Measurements from ENCODE around the genes RACGAP1, SMARCD1 and LETMD1.

GRCh38 chr12:49662894-49663721 lies 39.7 kb downstream of the PRPF40B start:
- PRO-cap, 3 experiments = no peak in any of the 3 experiments
- RRBS = no CpG with 5 or more reads among the region's 6 CpGs

DNA sequence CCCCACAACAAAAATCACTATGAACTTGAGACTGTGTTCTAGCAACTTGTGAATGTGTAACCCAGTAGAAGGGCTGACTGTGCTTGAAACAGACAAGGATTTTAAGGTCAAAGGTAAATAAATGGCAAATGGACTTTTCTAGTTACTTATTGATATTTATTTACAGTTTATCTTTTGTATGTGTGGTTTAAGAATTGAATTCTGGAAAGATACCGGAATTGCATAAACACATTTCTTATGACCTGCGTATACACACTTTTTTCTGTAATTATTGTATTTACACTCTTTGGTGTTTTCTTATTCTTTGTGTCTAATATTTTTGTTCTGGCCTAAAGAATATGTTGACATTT lies 1.1 kb downstream of the TMBIM6 start:
- PRO-cap, 3 experiments = no peak in any of the 3 experiments
- RRBS = no CpG with 5 or more reads among the region's 2 CpGs

DNA sequence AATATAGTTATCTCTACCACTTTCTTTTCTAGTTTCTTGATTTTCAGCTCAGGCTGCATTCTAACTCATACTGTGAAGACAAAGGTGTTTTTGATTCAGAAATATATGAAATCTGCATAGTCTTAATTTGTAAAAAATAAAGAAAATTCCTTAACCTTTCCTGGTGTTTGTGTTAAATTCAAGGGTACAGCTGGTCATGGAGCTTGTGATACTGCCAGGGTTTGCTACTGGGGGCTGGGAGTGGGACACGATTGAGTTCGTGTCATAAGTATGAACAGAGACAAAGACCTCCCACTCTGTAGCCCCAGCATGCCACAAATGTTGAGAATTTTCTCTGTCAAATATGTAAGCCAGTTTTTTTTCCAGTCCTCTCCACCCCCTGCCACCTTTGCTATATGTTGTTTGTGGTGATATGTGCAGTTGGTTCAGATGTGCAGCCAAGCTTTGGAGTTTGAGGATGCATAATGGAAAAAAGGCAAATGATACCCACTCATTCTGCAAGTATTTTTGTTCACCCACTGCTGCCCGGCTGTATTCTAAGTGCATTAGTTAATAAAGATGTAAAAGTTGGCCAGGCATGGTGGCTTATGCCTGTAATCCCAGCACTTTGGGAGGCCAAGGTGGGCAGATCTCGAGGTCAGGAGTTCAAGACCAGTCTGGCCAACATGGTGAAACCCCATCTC lies 23.6 kb downstream of the TMBIM6 start:
- PRO-cap, 3 experiments = no peak in any of the 3 experiments
- RRBS = no CpG with 5 or more reads among the region's 4 CpGs

DNA sequence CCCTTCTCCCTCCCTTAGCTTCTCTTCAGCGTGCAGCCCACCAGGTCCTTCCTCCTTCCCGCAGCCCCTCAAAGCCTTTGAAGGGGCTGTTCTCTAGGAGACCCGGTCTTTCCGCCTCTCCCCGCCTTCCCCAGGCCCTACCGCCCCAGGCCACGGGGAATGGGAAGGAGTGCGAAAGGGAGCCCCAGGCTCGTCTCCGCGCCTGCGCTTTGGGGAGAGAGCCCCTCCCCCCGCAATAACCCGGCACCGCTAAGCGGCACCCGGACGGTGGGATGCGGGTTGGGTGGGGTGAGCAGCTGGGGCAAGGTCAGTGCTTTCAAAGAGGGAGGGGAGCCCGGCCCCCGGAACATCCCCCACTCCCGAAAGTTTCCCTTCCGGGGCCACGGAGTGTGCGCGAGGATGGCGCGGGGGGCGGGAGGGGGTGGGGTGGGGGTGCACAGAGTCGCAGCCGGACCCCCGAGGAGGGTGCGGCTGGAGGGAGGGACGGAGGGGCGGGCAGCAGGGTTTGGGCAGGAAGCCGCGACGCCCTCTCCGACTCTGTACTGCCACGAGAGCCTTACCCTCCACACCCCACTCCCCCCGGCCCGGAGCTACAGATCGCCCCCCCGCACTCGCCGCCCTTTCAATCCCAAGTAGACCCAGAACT lies 417 bp downstream of the NCKAP5L start:
- PRO-cap, 3 experiments = peak in 1 of 3 experiments; most common plus-strand start position 385 of the sequence (in 1); most common minus-strand start position 139 of the sequence (in 1)
- RRBS = 1% methylated on average over 11 of the region's 46 CpGs

DNA sequence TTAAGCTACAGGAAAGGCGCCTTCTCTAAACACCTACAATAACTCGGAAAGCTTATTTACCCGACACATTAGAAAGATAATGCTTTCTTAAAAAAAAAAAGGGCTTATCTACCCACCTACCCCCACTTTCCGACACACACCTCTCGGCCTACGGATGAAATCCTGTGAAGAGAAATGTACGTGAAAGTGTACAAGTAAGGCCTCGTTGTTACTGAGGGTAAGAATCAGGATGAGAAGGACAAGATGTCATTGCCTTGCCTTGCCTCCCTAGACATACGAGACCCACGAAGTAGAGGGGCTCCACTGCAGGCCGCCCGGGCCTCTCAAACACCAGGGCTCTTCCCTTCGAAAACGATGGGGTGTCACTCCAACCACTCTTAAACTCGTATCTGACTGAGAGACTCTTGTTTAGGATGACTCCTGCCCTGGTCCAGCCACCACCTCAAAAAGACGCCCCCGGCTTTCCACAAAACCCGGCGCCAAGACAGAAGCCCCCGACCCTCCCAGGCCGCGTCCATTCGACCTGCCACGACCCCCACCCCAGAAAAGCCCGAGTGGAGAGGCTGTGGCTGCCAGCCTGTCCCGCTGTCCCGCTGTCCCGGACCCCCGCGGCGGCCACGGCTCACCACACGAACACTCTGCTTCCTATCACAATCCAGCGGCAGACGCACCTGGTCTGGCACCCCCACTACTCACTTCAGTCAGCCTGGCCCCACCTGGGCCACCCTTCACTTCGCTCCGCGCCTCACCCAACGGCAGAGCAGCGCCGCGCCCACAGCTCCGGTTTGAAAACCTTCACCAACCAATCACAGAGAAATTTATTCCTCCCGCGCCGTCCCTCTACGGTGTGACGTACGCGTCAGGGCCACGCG lies at the start of gene RACGAP1:
TSS of gene RACGAP1 (minus strand) at position 793 of the 872 bp plus-strand sequence.
- PRO-cap, 3 experiments = peak in 2 of 3 experiments; most common minus-strand start position 751 of the sequence (in 2)
- RRBS = 0% methylated on average over 3 of the region's 52 CpGs

DNA sequence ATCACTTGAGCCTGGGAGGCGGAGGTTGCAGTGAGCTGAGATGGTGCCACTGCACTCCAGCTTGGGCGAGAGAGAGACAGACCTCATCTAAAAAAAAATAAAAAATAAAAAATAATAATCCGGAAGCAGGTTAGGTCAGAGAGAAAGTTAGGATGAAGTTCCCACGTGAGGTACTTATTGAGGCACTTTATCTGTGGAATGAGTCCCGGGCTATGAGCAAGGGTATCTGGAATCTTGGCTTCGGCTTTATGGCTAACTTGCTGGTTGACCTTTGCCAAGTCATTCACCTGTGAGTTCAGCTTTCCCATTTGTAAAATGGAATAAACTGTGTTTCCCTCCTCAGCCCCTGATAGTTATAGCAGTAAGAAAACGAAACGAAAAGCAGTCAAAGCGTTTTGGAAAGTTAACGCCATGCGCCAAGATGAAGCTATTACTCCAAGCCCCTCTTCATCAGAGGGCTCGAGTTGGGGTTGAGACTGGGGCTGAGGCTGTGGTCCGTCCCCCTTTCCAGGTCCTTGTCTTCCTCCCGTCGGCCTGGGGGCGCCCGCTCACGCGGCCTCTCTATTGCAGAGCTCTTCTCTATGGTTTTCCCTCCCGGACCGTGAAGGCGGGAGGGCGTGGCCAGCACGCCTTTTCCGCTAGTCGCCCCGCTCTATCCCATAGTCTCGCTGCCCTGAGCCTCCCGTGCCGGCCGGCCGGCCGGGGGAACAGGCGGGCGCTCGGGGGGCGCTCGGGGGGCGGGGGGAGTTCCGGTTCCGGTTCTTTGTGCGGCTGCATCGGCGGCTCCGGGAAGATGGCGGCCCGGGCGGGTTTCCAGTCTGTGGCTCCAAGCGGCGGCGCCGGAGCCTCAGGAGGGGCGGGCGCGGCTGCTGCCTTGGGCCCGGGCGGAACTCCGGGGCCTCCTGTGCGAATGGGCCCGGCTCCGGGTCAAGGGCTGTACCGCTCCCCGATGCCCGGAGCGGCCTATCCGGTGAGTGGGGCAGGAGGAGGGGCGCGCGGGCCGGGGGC lies at the start of gene SMARCD1:
TSS of gene SMARCD1 (plus strand) at position 766 of the 1,008 bp plus-strand sequence.
- PRO-cap, 3 experiments = peak in 3 of 3 experiments; most common plus-strand start position 776 of the sequence (in 2); most common minus-strand start position 536 of the sequence (in 1)
- RRBS = 2% methylated on average over 28 of the region's 70 CpGs

DNA sequence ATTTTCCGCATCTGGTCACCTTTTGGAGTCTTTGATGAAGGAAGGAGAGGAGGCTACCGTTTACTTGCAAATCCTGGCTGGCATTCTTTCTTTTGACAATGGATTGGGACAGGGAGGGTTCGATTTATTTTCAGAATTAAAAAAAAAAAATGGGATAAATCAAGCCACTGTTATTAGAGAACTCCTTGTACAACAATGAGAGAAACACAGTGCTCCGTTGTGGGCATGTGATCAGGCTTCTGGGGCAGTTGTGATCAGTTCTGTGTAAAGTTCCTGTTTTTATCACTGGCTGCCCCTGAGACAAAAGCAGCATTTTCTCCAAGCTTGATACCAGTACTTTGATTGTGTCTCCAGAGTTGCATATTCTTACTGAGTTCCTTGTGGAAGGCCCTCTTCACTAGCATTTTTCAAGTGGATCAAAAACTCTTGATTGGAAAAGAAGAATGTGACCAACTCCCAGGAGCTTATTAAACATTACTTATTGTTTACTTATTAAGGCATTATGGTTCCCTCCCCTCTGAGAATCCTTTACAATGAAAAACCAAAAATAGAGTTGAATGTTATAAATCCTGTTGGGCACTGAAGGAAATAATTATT lies 1.2 kb downstream of the DIP2B start:
- PRO-cap, 3 experiments = no peak in any of the 3 experiments
- RRBS = no CpG with 5 or more reads among the region's 4 CpGs

GRCh38 chr12:50597405-50597904 lies 92.7 kb downstream of the DIP2B start:
- PRO-cap, 3 experiments = no peak in any of the 3 experiments
- RRBS = no CpG with 5 or more reads among the region's 6 CpGs

GRCh38 chr12:50615586-50616416 lies 111.0 kb downstream of the DIP2B start:
- PRO-cap, 3 experiments = peak in 2 of 3 experiments; most common plus-strand start chr12:50616165 (in 1); most common minus-strand start chr12:50615915 (in 1)
- RRBS = no CpG with 5 or more reads among the region's 6 CpGs

DNA sequence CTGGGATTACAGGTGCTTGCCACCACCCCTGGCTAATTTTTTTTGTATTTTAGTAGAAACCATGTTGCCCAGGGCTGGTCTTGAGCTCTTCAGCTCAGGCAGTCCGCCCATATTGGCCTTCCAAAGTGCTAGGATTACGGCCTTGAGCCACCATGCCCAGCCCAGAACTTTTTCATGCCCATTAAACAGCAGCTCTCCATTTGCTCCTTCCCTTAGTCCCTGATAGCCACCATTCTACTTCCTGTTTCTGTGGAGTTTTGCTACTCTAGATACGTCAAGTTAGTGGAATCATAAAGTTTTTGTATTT lies 14.8 kb downstream of the ATF1 start:
- PRO-cap, 3 experiments = no peak in any of the 3 experiments
- RRBS = no CpG with 5 or more reads among the region's 3 CpGs

DNA sequence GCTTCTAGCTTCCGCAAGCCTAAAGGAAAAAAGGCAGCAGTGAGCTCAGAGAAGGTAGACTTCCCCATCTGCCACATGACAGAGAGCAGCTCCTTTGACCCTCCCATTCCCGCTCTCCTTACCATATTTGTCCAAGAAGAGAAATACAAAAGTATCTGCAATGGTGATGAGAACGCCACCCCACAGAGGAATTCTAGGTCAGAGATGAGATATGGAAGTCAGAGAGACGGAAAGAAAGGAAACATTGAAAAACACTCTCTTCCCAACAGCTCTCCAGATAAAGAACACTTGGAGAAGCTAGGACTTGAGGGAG lies 27.0 kb downstream of the SLC11A2 start:
- PRO-cap, 3 experiments = no peak in any of the 3 experiments
- RRBS = no CpG with 5 or more reads among the region's 4 CpGs

DNA sequence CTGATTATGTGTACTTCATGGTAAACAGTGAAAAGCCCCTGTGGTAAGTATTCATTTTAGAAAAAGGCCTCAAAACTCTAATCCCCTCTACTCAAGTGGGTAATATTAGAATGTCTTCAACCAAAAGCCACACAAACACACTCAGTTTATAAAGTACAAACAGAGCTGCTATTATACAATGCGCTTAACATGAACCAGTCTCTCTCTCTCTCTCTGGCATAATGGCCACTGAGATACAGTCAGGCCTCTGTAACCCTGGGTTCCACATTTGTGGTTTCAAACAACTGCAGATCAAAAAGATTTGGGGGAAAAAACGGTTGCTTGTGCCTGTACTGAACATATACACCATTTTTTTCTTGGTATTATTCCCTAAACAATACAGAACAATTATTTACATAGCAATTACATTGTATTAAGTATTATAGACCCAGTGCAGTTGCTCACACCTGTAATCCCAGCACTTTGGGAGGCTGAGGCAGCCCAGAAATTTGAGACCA lies 5.7 kb downstream of the SLC11A2 start:
- PRO-cap, 3 experiments = no peak in any of the 3 experiments
- RRBS = no CpG with 5 or more reads among the region's 2 CpGs

- PRO-cap, 3 experiments = peak in 3 of 3 experiments; most common plus-strand start chr12:51048351 (in 3); most common minus-strand start chr12:51047859 (in 3)
- RRBS = 43% methylated on average over 2 of the region's 49 CpGs
These were observed at the start of gene LETMD1 for GRCh38 chr12:51047579-51048481. LETMD1 (plus strand) TSS chr12:51048327.

GRCh38 chr12:51218698-51218852 lies 713 bp upstream of the POU6F1 start:
- PRO-cap, 3 experiments = no peak in any of the 3 experiments
- RRBS = no CpG with 5 or more reads among the region's 1 CpG

DNA sequence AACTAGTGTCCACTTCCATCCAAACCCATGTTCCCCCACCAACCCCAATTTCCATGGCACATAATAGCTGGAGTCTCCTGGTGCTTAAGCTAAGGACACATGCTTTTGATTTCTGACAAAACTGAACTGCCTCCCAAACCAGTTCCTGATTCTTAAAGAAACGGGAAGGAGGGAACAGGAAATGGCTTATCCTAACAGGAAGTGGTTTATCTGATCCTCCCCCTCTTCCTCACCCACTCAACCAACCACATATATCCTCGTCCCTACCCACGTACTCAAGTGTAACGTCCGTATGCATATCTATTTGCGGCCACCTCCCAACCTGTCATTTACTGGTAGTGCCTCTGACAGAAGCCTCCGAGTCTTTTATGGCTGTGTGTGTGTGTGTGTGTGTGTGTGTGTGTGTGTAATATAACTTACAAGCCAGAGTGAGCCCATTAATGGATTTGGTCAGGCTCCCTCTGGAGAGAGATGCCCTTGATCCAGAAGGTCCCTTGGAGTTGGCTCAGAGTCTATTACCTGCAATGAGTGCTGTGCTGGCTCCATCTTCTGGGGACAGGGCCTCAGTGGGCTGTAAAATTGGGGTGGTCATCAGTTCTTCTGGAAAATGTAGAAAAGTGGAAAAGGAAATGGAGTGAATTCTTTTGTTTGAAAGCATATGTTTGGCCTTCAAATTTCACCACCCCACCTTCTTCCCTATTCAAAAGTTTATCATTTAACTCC lies 7.8 kb downstream of the DAZAP2 start:
- PRO-cap, 3 experiments = no peak in any of the 3 experiments
- RRBS = no CpG with 5 or more reads among the region's 7 CpGs

- PRO-cap, 3 experiments = no peak in any of the 3 experiments
- RRBS = no CpG with 5 or more reads among the region's 3 CpGs
These were observed 5.0 kb downstream of the BIN2 start for GRCh38 chr12:51318818-51319517.

GRCh38 chr12:51441594-51441853 lies 16.9 kb downstream of the SLC4A8 start:
- PRO-cap, 3 experiments = no peak in any of the 3 experiments
- RRBS = no CpG with 5 or more reads among the region's 3 CpGs

DNA sequence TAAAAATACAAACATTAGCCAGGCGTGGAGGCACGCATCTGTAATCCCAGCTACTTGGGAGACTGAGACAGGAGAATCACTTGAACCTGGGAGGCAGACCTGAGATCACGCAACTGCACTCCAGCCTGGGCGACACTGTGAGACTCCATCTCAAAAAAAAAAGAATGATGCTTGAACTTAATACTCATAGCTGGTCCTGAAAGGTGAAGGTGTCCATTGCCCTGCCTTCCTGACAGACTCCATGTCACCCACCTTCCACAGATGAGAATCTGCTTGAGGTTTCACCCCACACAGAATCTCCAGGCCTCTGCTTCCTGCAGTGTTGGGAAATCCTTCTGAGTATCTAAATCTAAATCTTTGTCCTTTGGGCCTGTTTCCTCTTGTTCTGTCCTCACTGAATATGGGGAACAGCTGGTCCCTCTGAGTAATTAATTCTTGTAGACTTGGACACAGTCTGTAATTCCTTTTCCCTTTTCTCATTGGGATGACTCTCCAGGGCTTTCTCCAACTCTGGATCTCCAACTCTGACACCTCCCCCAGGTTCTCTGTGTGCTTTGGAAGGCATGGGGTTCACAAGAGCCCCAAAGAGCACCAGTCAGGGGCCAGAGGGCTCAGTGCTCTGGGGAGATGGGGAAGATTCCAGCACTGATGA lies 2.4 kb upstream of the ACVRL1 start:
- PRO-cap, 3 experiments = peak in 2 of 3 experiments; most common plus-strand start position 548 of the sequence (in 1); most common minus-strand start position 337 of the sequence (in 1)
- RRBS = no CpG with 5 or more reads among the region's 4 CpGs

DNA sequence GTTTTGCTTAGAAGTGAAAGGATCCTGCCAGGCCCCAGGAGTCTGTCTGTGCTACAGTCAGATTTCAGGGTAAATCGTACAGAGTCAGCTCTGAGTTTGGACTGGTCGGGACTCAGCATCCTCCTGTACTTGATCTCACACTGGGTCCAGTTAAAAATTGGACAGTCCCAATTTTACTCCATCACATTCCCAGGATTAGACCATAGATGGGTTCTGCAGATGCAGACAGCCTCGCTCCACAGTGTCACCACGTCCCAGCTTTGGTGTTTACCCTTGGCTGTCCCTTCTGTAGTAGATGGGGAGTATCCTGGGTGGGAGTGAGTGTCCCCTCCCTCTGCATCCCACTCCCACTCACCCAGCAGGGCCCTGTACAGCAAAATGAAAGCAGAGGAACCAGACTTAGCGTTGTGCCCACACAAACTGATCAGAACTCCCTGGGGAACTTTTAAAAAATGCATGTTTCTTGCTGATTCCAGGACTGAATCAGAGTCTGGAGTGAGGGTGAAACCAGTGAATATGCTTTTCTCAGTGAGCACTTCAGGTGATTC lies 2.7 kb downstream of the ACVRL1 start:
- PRO-cap, 3 experiments = no peak in any of the 3 experiments
- RRBS = no CpG with 5 or more reads among the region's 5 CpGs

DNA sequence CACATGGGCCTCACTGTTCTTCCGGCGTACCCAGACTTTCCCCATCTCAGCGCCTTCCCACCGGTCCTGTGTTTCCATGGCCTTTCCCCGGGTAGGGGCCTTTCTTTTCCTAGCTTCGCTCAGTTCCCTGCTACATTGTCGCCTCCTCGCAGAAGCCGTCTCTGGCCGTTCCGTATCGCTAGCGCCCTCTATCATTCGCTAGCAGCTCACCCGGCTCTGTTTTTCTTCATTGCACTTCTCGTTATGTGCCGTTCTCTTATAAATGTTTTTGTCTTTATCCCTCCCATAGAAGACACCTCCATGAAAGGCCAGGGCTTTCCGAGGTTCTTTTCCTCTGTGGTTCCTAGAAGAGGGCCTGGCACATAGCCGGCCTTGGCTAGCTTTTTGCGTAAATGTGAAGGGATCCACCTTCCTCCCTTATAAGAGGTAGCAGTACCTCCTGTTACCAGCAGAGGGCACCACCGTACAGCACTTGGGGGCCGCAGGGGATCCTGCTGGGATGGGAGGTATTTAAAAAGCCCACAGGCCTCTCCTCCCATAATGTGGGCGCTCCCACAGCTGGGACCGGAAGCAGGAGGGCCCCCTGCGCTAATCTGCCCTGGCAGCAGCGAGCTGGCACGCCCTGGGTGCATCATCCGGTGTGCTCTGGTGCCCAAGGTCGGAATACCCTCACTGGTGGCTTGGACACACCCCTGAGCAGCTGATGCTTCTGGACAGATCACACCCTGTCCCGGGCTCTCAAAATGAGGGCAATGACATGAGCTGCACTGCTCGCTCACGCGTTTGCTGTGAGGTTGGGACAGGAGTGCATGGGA lies 18.8 kb downstream of the TAMALIN start:
- PRO-cap, 3 experiments = no peak in any of the 3 experiments
- RRBS = 3% methylated on average over 10 of the region's 33 CpGs

Data from breast (tissue), 4 donors.